ENCODE measurements around a stretch of chr5.

DNA sequence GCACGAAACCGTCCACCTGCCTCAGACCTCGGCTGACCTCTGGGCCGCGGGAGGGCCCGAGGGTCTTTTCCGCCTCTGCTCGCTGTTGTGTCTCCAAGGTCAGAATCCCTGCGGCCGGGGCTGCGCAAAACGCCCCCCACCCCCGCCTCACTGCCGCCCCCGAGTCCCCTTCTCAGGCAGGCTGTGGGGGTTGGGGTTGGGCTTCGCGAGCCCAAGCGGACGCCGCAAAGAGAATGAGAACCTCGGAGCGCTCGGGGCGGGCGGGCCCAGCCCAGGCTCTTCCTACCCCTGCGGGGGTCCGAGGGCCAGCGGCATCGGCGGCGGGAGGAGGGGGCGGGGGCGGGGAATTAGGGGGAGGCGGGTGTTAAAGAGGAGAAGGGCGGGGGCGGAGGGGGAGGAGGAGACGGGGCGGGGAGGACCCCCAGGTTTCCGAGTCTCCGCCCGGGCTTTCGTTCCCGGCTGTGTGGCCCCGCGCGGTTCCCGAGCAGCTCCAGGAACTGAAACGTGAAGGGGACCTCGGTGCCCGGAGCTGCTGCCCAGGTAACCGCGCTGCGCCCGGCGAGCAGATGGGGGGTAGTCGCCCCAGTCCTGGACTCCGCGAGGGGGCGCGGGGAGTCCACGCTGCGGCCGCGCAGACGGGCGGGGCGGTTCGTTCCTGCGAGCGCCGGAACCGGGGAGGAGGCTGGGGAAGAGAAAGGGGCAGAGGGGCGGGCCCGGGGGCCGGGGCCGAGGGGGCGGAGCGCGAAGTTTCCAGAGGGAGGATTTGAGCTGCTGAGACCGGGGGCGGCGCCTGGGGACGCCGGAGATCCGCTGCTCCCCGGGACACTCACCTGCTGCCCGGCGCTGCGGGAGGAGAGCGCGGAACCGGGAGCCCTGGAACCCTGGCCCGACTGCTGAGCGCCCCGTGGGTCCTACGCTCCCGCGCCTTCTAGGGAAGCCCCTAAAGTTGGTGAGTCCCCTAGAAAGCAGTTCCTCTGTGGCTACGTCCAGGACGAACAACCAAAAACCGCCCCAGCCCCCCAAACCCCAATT is 38.4 kb upstream of the PLEKHG4B start:
- PRO-cap, 2 experiments: no peak in any of the 2 experiments

DNA sequence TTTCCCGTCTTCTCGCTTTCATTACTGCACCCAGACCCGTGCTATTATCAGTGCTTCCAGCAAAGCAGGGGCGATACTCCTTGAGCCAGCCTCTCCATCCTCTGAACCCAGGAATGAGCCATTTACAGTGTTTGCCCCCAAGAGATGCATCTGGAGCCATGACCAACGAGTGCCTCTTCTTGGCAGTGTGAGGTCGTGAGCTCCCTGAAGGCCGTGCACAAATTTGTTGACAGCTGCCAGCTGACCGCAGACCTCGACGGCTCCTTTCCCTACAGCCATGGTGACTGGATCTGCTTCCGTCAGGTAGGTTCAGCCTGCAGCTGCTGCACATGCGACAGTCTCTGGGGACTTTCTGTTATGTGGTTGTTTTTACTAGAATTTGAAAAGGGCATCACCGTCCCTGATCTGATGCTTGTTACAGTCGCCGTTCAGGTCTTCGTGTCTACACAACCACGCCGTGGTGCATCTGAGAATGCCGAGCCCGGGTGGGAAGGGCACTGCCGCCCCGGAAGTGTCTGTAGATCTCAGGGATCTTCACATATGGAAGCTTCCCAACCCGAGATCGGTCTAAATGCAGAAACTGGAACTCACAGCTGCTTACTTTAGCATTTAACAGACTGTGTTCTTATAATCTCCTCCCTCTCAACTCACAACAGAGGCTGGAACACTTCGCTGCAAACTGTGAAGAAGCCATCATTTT is 36.5 kb upstream of the LRRC14B start:
- PRO-cap, 2 experiments: no peak in any of the 2 experiments

DNA sequence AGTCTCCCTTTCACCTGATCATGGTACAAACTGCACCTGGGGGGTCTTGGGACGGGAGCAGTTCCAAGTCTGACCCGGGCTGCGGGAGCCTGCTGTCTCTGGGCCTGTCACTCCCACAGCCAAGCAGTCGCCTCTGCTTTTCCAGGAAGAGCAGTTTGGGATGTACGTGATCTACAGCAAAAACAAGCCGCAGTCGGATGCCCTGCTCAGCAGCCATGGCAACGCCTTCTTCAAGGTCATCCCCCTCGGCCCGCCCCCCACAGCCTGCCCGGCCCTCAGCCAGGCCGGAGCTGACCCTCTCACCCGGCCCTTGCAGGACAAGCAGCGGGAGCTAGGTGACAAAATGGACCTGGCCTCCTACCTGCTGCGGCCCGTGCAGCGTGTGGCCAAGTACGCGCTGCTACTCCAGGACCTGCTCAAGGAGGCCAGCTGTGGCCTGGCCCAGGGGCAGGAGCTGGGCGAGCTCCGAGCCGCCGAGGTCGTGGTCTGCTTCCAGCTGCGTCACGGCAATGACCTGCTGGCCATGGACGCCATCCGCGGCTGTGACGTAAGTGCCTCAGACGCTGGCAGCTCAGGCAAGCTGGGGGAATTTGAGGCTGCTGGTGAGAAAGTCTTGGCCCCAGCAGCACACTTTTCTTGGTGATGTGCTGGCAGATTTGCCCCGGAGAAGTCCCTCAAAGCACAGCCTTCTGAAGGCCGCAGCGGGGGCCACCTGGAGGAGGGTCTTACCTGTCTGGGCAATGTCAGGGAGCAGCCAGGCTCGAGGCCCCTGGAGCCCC is 20.2 kb upstream of the LRRC14B start:
- PRO-cap, 2 experiments: no peak in any of the 2 experiments

DNA sequence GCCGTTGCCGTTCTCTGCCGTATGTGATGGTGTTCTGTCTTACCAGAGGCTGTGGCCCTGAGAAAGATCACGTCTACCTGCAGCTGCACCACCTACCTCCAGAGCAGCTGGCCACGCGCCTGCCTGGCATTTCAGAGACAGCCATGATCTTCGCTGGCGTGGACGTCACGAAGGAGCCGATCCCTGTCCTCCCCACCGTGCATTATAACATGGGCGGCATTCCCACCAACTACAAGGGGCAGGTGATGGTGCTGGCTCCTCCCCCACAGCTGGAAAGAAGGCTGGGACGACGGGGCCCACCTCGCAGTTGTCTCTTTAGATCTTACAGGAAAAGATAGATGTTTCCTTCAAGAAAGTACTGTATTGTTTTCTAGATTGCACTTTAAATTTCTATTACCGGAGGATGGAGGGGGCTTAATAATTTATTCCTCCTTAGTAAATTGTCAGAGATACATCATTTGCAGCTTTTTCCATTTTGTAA is 17.0 kb downstream of the SDHA start:
- PRO-cap, 2 experiments: no peak in any of the 2 experiments

- PRO-cap, 2 experiments: no peak in any of the 2 experiments
These were observed 8.1 kb upstream of the PDCD6 start for GRCh38 chr5:263159-263854.

DNA sequence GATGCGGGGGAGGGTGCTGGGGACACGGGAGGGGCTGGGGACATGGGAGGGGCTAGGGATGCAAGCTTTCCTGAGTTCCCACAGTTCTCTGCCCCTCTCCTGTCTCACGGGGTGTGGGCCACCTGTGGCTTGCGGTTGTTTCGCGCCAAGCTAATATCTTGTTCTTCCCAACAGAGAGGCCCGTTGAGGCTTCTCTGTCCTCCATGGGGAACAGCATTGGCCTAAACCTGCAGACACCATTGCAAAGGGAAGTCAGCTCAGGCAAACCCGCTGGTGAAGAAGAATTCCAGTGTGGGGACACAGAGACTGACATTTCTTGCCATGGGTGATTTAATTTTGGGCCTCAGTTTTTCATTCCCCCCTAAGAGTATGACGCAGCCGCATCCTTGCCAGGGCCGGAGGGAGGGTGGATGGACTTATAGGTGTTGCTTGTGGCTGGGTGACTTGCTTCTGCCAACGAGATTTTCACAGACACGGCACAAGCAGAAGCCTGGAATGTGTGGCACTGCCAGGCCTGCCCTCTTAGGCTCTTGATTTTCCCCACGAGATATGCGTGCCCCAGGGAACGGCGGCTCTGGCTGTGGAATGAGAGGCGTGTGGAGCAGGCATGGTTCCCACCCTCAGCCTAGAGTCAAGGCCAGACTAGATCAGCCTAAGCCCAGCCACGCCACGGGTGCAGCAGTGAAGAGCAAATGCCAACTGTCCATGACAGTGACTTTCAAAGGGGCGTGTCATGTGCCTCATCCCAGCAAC is 7.6 kb downstream of the PDCD6 start:
- PRO-cap, 2 experiments: no peak in any of the 2 experiments

DNA sequence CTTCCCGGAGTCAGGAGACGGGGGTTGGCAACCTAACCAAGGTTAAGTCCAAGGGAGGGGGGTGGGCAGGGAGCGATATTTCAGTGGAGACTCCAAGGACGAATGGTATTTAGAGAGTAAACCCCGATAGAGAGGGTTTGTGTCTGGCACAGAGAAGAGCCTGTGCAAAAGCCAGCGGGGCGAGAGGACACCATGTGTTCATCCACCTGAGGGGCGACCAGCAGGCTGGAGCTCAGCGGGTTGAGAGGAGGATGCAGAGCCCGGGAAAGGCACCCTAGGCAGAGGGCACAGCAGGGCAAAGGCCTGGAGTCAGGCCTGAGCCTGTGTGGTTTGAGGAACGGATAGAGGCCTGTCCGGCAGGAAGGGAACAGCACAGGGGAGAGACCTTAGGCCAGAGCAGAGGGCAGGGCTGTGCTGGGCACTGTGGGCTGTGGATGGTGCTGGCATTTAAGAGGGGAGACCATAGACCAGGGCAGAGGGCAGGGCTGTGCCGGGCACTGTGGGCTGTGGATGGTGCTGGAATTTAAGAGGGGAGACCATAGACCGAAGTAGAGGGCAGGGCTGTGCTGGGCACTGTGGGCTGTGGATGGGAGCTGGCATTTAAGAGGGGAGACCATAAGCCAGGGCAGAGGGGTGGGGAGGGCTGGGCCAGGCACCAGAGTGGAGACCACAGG is 8.6 kb downstream of the PDCD6 start:
- PRO-cap, 2 experiments: no peak in any of the 2 experiments

DNA sequence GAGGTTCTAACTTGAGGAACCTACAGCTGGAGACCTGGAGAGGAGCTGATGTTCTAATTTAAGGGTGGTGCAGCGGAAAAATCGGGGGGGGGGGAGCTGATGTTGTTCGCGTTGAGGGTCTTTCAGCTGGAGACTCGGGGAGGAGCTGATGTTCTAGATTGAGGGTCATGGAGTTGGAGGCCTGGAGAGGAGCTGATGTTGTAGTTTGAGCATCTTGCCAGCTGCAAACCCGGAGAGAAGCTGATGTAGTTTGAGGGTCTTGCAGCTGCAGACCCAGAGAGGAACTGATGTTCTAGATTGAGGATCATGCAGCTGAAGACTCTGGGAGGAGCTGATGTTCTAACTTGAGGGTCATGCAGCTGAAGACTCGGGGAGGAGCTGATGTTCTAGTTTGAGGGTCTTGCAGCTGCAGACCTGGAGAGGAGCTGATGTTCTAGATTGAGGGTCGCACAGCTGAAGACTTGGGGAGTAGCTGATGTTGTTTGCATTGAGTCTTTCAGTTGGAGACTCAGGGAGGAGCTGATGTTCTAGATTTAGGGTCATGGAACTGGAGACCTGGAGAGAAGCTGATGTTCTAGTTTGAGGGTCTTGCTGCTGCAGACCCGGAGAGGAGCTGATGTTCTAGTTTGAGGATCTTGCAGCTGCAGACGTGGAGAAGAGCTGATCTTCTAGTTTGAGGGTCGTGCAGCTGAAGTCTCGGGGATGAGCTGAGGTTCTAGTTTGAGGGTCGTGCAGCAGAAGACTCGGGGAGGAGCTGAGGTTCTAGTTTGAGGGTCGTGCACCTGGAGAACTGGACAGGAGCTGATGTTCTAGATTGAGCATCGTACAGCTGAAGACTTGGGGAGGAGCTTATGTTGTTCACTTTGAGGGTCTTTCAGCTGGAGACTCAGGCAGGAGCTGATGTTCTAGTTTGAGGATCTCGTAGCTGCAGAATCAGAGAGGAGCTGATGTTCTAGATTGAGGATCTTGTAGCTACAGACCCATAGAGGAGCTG is 11.0 kb downstream of the PDCD6 start:
- PRO-cap, 2 experiments: no peak in any of the 2 experiments

DNA sequence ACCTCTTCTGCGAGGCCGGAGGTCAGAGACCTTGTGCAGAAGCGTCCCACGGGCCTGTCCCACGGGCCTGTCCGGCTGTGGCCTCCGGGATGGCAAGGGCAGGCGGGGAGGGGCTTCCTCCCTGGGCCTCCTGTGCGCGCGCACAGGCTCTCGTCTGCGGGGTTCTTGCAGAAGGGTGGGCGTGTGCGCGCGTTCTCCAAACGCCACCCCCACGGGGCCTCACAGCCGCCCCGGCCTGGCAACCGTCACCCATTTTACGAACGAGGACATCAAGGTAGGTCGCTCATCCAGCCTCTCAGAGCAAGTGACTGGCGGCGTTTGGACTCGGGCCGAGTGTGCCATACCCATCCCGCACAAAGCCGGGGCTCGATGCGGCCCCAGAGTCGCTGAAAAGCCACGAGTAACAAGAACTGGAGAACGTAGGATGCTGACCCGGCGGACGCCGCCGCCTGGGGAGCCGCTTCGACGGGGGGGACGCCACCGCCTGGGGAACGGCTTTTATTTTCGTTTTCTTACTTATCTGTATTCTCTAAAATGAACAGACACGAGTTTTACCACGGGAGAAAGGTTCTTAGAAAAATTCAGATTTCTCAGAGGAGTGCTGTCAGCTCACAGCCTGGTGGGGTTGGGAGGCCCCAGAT is 995 bp downstream of the AHRR start:
- PRO-cap, 2 experiments: no peak in any of the 2 experiments

DNA sequence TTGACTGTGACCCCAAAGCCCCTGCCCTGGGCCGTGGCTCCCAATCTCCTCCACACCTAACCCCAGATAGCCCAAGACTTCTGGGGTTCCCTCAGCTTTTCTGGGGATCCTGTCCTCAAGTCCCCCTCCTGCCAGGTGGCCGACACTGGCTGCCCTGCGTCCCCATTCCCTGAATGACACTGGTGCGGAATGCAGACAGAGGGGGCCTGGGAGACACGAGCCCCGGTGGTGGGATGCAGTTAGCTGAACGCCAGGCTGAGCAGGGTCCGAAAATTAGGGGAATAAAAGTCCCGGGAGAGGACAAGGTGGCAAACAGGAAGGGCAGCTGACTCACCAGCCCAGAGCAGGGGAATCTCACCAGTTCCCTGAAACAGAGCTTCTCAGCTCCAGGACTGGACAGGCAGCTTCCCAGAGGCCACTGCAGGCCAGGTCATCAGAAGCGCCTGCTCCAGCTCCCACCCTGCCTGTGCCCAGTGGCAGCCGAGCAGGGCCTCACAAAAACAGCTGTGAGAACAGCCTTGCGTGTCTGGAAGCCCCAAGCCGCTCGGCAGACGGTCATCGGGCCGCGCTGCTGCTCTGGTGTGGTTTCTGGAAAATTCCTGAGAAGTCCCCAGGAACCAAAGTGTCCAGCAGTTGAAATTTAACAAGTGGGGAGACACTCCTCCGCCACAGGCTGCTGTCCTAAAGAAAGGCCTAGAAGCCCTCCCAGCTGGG is 47.7 kb upstream of the EXOC3 start:
- PRO-cap, 2 experiments: no peak in any of the 2 experiments

DNA sequence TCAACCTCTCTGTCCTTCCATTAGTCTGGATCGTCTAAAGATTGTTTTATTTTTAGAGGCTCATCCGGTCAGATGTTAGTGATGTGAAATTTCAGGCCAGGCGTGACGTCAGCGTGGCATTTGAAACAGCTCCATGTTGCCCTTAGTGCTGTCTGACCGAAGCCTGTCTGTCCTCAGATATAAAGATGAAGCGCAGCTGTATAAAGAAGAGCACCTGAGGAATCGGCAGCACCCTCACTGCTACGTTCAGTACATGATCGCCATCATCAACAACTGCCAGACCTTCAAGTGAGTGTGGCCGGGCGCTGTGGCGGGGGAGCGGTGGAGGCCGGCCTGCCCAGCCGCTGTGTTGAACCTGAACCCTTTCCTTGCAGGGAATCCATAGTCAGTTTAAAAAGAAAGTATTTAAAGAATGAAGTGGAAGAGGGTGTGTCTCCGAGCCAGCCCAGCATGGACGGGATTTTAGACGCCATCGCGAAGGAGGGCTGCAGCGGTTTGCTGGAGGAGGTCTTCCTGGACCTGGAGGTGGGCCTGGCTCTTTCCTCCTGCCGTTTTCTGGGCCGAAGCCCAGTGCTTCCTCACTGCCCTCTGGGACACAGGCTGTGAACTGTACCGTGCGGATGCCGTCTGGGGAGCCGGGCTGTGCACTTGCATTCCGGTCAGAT is 18.9 kb downstream of the EXOC3 start:
- PRO-cap, 2 experiments: no peak in any of the 2 experiments

DNA sequence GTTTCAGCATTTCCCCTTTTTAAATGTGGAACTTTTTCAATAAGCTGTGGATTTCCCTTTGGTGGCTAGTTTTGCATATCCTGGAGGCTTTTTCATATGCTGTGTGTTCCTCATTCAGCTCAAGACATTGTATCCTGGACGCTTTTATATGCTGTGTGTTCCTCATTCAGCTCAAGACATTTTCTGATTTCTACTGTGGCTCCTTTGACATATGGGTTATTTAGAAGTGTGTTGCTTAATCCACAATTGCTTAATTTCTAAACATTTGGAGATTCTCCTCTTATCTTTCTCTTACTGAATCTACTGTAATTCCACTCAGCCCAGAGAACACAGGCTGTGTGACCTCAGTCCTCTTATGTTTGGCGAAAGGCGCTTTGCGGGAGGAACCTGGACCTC is 5.8 kb upstream of the SLC9A3 start:
- PRO-cap, 2 experiments: no peak in any of the 2 experiments

- PRO-cap, 2 experiments: no peak in any of the 2 experiments
These were observed 1.6 kb downstream of the CEP72 start for GRCh38 chr5:613753-614202.

GRCh38 chr5:693894-694245 is 718 bp upstream of the TPPP start:
- PRO-cap, 2 experiments: no peak in any of the 2 experiments

- PRO-cap, 2 experiments: no peak in any of the 2 experiments
These were observed 19.8 kb downstream of the TRIP13 start for GRCh38 chr5:912100-913363.

- PRO-cap, 2 experiments: no peak in any of the 2 experiments
These were observed 293 bp downstream of the NKD2 start for GRCh38 chr5:1008903-1009287.

DNA sequence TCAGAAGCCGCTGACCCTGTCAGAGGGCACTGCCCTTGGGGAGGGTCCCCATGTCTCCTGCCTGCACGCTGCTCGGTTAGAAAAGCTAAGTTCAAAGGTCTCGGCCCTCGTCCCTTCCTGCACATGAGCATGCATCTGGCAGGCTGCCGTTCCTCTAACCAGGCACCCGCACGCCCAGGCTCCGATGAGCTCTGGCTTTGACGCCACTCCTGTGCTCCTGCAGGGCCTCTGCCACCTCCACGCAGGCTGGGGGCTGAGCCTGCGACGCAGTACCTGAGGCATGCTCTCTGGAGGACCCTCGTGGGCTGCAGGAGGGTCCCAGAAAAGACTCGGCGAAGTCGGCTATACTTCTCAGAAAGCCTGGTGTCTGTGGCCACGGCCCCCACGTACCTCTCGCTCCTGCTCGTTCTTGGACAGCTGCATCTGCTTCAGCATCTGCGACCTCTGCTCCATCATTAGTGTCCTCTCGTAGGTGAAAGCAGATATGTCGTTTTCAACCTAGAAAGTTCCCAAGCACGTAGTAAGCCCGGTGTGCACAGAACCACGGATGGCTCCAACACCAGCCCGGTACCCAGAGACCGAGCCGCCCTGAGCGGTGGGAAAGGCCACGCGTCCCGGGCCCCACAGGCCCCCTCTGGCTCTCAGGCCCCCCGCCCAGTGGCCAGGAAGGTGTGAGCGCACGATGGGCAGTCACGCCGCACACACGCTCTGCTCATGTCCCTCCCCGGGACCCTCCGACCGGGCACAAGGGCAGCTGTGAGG is 51.5 kb downstream of the NKD2 start:
- PRO-cap, 2 experiments: no peak in any of the 2 experiments

DNA sequence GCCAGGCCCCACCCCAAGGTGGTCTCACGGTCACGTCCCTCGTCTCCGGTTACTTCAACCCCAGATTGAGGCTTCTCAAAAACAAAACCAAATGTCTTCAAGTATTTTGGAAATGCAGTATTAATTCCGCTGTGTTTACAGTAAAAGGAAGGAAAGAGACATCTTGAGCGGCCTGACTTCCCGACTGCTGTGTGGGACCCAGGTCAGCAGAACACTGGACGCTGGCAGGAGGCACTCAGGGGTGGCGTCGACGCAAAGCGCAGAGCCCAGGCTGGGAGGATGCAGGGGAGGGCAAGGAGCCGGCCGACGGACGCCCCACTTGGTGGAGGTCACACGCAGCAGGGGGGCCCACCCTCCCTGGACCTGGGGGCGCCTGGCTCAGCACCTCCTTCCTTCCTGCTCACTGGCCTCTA is 19.8 kb downstream of the SLC12A7 start:
- PRO-cap, 2 experiments: no peak in any of the 2 experiments

- PRO-cap, 2 experiments: peak in 2 of 2 experiments; most common plus-strand start chr5:1111435 (in 2); most common minus-strand start chr5:1110887 (in 1)
These were observed 865 bp downstream of the SLC12A7 start for GRCh38 chr5:1110693-1111702.

- PRO-cap, 2 experiments: peak in 2 of 2 experiments; most common plus-strand start chr5:1124721 (in 2); most common minus-strand start chr5:1124633 (in 1)
These were observed 12.8 kb upstream of the SLC12A7 start for GRCh38 chr5:1124500-1125299.